Gallbladder (tissue), 1 donor: Measurements from ENCODE around the genes C9orf78, FNBP1 and HMCN2.

- PRO-cap = no peak
These were observed 40.3 kb downstream of the PTGES start for GRCh38 chr9:129712263-129713238.

DNA sequence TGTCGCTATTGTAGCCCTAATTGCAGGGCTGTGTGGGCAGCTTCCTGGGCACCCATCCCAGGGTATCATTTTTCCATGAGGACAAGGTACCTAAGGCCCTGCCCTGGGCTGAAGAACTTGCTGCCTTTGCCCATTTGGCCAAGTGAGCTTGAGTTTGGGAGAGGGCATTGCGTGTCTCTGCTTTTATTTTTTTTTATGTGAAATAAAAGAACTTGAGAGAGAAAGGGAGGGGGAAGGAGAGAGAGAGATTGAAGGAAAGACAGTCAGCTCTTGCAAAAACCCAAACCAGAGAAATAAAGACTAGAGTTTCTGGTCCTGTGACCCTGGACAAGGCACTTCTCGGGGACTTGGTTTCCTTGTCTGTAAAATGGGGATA lies 26.7 kb downstream of the PTGES start:
- PRO-cap = no peak

GRCh38 chr9:129751788-129752559 lies 868 bp downstream of the PTGES start:
- PRO-cap = no peak

DNA sequence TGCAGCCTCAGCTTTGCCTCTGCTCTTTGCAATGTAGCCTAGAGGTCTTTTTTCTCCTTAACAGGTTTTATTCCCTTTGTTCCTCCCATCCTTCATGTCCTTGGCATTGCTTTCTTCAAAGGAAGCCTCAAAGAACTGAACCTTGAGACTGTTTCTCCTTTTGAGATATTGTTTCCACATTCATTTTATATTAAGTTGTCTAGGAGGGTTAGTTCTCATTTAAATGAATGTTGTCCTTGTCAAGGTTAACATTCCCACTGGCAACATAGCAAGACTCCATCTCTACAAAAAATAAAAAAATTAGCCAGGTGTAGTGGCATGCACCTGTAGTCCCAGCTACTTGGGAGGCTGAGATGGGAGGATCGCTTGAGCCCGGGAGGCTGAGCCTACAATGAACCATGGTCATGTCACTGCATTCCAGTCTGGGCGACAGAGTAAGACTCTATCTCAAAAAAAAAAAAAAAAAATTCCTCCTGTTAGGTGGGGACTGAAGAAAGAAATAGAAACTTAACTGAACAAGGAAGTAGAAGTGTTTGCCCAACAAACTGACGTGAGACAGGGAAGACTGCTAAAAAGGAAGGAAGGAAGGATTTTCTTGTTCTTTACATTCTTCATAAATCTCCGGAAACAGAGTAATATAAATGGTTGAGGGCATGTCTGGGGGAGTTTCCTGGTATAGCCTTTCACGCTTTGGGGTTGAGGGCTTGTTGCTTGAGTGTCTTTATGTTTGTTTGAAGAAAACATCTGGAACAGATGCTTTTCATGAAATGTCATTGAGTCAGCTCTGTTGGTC lies 2.9 kb downstream of the TOR1B start:
- PRO-cap = no peak

DNA sequence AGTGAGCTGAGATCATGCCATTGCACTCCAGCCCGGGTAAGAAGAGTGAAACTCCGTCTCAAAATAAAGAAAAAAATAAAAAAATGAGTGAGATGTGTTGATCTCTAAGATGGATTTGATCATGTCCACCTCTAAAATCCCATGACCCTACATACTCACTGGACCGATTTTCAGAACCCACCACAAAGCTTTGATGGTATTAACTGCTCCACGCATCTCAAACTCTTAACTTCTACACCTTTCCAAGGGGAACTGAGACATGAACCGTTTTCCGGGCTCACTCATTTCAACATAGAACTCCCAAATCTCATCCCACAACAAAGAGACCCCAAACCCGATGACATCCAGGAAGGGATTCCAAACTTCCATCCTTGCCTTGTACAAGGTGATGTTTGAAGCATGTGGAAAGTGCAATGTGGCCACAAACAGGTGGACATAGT lies 1.7 kb downstream of the TOR1A start:
- PRO-cap = no peak

DNA sequence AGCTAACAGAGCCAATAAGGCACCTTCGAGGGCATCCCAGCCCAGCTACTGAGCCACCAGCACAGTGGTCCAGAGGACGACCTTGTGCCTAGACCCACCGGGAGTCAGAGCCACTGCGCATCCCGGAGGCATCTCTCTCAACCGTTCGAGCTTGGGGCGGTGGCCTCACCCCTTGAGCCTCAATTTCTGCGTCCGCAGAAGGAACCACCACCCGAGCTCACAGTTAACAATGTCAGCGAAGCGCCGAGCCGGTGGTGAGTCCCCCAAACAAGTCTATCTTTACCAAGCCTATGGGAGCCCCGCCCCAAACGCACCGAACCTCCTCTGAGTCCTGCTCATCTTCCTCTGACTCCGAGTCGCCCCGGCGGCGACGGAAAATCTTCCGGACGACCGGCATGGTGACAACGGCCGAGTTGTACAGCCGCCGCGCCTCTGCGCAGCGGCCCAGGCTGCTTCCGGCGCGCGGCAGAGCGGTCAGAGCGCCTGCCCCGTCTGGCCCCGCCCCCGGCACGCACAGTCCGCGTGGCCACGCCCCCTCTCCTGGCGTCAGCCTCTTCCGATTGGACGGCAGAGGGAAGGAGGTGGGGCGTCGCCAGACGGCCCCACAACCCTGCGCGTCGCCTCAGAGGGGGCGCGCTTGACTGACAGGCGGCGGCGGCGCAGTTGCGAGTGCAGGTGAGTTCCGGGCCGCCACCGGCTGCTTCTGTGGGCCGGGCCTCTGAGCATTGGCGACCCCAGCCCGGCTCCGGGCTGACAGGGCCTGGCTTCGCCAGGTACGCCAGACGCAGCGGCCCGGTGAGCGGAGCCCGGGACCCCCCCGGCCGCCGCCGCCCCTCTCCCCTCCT lies at the start of gene C9orf78:
Gene C9orf78, minus strand, starts transcription at position 451 of the 845 bp plus-strand sequence.
- PRO-cap = bidirectional peak, plus-strand start at position 647 of the sequence, minus-strand start at position 457 of the sequence

GRCh38 chr9:129884210-129885045 lies 49.2 kb downstream of the USP20 start:
- PRO-cap = bidirectional peak, plus-strand start at chr9:129884638, minus-strand start at chr9:129884509

GRCh38 chr9:129886547-129886822 lies 51.2 kb downstream of the USP20 start:
- PRO-cap = no peak

- PRO-cap = no peak
These were observed 81.1 kb downstream of the FNBP1 start for GRCh38 chr9:129961919-129962213.

DNA sequence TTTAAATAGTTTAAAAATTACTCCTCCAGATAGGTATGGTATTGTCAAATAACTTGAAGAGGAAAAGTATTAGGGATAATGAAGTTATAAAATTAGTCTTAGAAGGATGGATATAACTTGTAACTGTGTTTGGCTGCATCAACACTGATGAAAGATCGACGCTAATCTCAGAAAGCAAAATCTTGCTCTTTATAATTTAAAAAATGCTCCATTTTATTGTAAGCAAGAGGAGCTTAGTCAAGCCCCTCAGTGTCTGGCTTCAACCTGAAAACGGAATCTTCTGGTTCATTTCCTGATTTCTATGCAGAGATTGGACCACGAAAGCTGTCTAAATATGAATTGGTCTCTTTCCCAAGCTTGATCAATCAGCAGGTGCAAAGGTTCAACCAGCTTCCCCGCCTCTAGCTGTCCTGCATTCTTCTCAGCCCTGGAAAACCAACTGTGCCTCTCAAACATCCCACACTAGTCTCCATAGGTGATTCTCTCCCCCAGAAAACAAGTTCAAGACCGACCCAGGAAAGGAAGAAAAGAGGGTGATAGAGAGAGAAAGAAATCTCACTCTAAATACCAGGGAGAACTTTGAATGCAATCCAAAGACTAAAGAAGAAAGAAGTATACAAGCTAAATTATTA lies 34.5 kb downstream of the FNBP1 start:
- PRO-cap = no peak

DNA sequence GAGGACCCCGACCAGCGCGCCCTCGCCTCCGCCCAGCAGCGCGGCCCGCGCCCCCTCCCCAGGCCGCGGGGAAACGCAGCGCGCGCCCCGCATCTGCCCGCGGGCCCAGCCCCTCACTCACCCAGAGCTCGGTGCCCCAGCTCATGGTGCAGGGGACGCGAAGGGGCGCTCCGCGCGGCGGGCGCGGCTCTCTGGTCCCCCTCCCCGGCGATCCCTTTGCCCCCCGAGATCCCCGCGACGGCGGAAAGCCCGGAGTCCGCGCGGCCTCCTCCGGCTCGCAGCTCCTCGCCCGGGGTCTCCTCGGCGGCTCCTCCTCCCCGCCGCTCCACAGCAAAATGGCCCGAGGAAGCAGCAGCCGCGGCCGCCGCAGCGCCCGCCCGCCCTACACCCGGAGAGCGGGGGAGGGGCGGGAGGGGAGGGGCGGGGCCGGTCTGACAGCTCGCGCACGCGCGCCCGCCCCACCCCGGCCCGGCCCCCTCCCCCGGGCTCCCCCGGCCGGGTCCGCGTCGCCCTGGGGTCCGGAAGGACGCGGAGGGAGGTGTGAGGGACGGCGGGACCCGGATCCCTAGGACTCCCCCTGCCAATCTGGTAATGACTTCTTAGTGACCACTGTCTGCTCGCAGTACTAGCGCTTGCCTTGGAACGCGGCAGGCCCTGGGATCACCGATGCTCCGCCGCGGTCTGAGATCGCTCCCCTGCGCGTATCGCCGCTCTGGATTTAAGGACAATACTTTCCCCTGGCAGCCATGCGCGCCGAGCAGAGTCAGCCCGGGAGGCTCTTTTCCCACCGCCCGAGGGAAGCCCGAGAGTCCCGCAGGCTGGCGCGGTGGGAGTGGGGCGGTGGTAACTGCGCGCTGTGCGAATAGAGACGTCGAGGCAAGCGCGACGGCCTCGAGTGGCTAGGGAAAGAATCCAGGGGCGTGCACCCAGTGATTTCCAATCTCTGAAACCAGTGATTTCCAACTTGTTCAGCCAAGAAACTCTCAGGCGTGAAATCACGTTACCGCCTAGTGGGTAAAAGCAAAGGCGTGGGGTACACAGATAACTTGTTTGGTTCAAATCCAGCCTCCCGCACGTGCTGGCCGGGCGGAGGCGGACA lies at the start of gene FNBP1:
Gene FNBP1, minus strand, starts transcription at position 359 of the 1,099 bp plus-strand sequence.
- PRO-cap = bidirectional peak, plus-strand start at position 622 of the sequence, minus-strand start at position 329 of the sequence

DNA sequence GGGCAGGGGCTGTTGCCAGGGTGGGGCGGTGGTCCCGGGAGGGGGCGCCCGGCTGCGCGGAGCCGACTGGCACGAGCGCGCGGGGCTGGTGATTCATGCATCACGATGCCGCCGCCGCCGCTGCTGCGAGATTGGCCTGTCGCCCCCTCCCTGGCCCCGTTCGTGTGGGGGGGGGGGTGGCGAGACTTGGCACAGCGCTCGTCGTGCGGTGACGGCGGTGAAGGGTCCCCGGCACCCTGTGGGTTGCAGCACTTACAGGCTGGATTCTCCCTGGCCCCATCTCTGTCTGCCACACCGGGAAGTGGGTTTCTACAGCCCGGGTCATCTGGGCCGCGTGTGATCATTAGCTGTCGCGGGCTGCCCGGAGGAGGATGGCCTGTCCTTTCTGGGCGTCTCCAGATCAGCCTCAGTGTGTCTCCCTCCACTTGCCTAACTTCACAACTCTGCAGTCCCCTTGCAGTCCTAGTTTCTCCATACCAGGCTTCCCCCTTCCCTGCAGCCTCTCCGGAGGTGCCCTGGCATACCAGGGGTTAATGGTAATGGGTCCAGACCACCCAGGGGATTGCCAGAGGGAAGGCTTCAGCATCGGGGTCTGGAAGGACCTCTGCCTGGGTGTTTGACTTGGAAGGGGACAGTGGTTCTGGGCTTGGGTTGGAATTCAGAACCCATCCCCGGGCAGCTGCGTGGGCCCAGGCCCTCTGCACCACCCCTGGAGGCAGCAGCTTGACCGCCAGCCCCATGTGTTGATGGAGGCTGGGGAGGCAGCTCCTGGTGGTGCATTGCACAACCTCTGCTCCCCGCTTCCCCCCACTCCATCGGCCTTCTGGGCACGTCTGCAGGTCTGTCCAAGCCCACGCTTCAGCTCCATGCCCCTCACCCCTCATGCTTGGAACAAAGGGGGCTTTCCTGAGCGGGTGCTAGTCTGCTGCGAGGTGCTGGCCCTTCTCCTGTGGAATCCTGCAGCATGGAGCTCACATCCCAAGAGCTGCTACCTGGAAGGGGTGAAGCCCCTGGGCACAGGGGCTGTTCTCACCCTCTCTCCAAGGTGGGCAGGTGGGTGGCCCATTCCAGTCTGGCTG lies 1.2 kb downstream of the NCS1 start:
- PRO-cap = no peak

- PRO-cap = no peak
These were observed 42.2 kb downstream of the NCS1 start for GRCh38 chr9:130214382-130214914.

DNA sequence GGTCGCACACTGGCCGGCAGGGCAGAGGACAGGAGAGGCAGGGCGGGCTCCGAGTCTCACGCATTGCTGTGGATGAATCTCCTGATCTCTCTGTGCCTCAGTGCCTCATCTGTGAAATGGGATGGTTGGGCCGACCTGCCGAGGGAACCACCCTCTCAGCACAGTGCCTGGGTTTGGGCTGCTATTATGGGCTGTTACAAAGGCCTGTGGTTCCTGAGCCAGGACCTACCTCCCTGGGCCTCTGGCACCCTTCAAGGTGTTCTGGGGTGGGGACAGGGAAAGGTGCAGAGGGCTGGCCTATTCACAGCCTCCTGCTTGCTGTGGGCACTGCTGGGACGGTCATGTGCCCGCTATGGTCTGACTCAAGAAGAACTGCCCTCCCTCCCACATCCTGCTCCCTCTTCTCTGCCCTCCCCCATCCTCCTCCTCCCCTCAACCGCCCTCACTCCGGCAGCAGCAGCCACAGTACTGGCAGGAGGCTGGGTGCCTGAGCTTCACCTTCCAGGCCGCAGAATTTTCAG lies 43.4 kb downstream of the NCS1 start:
- PRO-cap = no peak

DNA sequence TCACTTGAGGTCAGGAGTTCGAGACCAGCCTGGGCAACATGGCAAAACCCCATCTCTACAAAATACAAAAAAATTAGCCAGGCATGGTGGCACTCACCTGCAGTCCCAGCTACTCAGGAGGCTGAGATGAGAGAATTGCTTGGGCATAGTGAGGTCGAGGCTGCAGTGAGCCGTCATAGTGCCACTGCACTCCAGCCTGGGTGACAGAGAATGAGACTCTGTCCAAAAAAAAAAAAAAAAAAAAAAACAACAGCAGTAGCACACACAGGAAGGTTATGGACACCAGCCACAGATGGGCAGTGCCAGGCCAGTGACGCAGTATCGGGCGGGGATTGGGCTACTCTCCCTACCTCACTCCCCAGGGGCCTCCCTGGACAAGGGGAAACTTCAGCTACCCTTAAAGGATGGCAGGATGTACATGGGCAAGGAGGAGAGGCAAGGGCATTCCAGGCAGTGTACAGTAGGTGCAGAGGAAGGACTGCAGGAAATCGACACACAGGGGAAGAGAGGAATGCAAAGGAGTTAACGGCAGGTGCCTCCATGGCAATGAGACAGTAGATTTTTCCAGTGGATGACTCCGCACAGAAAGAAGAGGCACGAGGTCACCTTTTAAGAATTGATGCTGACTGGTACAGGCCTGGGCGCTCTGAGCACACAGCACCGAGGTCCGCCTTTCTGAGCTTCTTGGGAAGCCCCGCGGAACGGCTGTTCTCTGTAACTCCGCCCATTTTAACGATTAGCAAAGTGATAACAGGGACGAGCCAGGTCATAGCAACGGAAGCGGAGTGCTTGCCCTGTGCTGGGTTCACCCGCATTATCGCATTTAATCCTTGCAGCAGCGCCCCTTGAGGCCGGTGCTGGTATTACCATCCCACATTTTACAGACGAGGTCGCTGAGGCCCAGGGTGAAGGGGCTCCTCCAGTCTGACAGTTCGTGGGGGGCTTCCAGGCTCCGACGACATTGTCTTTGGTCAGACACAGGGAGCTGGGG lies 22.7 kb upstream of the HMCN2 start:
- PRO-cap = unidirectional peak, minus-strand start at position 677 of the sequence

- PRO-cap = no peak
These were observed 11.3 kb upstream of the HMCN2 start for GRCh38 chr9:130254168-130254833.

DNA sequence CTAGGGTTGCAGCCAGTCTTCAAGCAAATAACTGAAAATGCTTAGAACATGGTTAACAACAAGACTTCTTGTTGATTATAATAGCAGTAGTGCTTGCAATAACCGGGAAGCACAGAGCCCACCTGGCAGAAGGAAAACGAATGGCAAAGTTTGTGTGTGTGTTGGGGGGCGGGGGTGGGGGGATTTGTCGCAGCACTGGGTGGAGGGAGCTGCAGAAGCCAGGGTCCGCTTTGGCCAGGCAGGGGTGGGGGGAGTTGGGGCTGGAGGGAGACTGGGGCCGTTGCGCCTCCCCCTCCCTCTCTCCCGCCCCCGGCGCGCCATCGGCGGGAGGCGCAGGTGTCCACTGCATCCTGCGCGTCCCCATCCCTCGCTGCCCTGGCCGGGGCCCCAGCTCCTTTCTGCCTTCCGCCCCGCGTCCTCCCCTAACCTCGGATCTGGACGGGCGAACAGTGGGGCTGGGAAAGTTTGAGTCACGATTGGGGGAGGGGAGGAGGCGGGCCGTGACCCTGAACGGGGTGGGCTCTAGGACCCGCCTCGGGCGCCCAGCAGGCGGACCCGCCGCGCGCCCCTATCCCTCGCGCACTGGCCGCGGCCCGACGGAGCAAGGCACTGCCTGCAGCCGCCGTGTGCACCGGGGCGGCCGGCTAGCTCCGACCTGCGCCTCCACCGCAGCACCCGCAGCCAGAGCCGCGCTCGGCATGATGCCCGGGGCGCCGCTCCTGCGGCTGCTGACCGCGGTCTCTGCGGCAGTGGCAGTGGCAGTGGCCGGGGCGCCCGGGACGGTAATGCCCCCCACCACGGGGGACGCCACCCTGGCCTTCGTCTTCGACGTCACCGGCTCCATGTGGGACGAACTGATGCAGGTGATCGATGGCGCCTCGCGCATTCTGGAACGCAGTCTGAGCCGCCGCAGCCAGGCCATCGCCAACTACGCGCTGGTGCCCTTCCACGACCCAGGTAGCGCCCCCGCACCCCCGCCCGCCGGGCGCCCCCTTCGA lies at the start of gene HMCN2:
Gene HMCN2, plus strand, starts transcription at position 580 of the 998 bp plus-strand sequence.
- PRO-cap = unidirectional peak, plus-strand start at position 582 of the sequence

- PRO-cap = no peak
These were observed 35.9 kb downstream of the HMCN2 start for GRCh38 chr9:130301473-130301810.

DNA sequence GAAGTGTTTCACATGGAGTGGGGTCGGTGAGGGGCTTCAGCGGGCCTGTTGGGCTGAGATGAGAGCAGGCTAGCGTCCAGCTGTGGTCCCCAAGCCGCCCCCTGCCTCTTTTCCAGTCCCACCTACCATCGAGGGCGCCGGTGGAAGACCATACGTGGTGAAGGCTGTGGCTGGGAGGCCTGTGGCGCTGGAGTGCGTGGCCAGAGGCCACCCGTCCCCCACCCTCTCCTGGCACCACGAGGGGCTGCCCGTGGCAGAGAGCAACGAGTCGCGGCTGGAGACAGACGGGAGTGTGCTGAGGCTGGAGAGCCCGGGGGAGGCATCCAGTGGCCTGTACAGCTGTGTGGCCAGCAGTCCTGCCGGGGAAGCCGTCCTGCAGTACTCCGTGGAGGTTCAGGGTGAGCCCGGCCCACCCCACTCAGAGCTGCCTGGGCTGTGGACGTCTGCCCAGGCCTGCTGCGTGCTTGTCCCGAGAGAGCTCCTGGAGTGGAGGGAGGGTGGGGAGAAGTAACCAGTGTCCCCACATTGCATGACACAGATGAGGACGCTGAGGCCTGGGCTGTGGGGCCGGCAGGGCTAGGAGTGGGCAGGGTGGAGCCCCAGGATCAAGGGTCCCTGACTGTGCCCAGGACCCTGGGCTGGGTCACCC lies 89.2 kb downstream of the HMCN2 start:
- PRO-cap = no peak

DNA sequence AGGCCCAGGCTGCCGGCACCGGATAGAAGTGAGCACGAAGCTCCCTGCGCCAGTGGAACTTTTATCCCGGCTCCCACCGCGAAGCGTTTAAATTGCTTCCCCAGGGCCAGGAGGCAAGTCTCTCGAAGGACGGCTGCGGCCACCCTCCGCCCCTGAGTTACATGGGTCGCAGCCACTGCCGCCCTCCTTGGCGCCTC lies 398 bp upstream of the ASS1 start:
- PRO-cap = no peak